ENCODE measurements around a stretch of chr22.

DNA sequence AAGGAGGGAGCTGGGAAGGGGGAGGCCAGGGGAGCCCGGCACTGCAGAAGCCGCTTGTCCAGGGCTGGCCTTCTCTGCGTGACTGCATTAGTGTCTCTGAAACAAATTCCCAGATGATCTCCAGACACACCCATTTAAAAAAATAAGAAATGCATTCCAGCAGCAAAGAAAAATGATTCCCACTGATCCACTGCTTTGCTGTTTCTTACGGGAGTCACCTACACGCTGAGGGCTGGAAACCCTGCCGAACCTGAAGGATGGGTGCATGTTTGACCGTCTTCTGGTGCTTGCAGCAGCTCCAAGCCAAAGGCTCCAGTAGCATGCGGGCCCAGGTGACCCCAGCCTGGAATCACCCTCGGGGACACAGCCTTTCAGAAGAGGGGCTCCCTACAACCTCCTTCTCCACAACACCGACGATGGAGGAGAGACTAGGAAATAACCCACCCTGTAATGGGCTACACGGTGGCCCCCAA is 86.1 kb downstream of the CELSR1 start:
- PRO-cap: no peak
- RAMPAGE, long total RNA: no peak

DNA sequence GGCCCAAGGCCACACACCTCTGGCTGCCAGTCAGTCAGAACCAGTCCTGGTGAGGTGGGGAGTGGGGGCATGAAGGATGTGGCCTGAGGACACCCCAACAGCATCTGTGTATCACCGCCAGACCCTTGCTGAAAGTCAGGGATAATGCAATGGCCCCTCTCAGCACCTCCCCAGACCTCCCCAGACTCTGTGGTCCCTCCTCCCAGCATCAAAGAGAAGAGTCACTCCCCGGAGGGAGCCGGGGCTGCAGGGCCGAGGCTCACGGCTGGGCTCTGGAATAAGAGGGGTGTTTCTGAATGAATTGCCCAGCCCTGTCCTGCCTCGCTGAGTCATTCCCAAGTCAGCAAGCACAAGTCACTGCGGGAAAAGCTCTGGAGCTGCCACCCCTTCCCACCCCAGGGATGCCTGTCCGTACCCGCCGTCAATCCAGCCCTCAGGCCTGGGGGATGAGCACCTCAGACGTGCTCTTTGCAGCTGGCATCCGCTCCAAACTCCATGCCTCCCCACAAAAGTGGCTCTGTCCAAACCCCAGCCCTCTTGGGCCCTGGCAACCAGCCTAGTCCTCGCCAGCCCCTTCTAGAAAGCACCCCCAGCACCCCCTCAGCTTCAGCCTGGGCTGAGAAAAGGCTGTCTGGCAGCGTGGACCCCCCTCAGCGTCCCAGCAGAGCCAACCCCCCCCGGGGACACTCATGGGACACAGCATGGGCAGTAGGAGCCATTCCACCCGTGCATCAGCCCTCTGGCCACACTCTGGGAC is 22.8 kb downstream of the CELSR1 start:
- PRO-cap: no peak
- RAMPAGE, long total RNA: no peak

DNA sequence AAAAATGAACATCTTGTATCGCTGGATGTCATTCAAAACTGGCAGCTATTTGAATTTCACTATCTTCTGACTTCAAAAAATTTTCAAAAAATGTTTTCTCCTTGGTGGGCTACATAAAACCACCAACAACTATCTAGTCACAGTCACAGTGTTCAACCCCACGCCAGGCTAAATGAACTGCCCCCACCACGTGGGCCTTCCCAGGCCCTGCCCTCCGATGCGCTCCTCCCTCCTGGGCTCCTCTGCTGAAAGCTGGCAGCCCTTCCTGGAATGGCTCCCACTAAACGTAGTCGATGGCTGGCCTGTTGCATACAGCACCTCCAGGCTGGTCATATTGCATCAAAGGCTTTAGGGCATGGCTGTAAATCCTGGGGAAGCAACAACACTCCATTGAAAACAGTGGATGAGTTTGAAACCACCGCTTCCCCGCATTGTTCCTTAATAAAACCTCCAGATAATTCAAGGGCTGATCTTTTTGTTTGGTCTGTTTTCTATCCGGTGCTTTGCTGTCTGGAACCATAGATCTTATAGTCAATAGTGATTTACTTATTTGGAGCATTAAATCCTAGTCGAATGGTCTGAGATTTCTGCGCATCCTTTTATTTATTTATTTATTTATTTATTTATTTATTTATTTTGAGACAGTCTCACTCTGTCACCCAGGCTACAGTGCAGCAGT is 6.7 kb downstream of the CELSR1 start:
- PRO-cap: no peak
- RAMPAGE, long total RNA: no peak

DNA sequence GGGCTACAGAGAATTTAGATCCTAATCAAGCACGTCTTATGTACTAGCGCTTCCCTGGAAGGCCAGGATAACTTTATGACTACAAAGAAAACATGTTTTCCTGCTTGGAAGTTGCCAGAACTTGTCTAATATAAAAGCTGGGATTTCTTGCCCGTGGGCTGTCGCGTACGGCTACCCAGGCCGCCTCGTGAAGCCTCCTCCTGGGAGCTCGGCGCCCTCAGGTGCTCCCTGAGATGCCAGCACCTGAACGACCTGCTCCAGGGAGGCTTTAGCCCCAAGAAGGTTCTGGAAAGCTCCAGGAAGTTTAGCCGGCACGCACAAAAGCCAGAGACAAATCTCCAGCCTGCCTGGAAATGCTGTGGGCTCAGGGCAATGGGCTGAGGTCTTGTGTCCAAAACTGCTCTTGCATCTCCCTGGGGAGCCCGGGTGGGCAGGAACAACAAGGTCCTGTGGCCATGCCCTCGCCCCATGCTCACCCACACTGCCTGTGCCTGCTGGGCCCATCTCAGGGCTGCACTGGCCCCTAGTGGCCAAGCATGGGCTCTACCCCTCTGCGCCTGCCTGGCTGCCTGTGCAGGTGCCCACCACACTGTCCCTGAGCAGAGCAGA is 4.6 kb upstream of the CELSR1 start:
- PRO-cap: no peak
- RAMPAGE, long total RNA: no peak

DNA sequence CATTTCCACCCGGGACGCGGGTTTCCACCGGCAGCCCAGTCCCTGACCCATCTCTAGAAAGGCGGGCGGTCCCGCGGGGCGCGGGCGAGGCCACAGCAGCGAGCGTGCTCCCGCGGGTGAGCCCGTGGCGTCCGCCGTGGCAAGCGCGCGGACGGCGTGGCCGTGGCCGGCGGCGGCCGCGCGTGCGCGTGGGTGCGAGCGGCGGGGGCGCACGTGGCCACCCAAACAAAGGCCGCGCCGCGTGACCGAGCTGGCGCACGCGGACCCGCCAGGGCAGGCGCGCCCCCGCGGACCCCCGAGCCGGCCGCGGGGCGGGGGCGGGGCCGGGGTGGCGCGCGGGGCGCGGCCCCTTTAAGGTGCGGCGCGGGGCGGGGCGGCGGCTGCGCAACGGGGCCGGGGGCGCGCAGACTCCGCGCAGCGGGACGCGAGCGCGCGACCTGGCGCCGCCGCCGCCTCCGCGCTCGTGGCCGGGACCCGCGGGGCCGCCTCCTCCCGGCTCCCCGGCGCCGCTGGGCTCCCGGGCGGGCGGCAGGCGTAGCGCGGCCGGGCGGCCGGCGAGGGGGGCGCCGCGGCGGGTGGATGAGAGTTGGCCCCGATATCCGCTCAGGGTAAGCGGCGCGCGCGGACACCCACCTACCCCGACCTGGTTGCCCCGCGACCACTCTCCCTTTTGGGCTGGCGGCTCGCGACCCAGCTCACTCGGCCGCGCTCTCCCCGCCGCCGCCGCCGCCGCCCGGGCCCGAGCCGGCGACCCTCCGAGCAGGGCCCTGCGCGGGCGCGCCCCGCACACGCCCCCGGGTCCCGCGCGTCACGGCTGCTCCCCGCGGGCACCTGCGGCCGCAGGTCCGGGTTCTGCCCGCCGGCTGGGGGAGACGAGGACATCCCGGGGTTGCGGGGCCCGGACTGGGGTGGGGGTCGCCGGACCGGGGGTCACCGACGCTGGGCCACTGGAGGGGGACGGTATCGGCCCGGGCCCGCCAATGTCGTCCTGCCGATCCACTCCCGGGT is 39.6 kb upstream of the CELSR1 start:
- PRO-cap: no peak
- RAMPAGE, long total RNA: no peak

- PRO-cap: no peak
- RAMPAGE, long total RNA: no peak
These were observed 32.7 kb upstream of the GRAMD4 start for GRCh38 chr22:46587188-46588241.

DNA sequence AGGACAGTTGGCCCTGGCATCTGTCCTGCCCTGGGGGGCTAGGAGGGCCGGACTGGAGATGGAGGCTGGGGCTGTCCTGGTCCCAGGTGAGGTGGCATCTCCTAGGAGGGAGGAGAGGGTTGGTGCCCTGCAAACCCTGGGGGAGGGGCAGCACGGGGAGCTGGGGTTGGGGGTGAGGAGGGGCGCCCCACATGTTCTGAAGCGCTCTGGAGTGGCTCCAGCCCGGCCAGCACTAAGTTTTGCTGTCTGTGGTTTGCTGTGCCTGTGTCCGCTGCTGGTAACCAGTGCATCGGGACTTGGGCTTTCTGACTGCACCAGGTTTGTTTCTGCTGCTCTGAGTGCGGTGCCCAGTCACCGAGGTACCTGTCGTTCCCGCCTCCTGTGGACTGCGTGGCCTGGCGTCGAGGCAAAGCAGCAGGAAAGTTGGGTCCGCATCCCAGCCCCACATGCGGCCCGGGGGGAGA is 25.5 kb upstream of the GRAMD4 start:
- PRO-cap: no peak
- RAMPAGE, long total RNA: no peak

DNA sequence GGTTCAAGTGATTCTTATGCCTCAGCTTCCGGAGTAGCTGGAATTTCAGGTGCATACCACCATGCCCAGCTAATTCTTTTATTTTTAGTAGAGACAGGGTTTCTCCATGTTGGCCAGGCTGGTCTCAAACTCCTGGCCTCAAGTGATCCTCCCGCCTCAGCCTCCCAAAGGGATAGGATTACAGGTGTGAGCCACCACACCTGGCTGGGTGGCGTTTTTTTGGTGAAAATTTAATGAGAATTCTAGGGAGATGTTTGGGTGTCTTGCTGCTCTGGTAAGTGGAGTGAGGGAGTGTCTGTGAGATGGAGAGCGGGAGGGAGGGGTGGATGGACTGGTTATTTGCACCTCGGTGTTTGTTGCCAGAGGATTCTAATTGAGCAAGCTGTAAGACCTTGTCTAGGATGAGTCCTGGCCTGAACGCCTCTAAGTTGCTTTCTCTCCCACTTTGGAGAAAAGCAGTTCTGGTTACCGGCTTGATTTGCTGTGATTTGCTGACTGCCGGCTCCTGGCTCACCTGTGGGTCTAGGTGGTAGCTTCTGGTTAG is 22.0 kb upstream of the GRAMD4 start:
- PRO-cap: no peak
- RAMPAGE, long total RNA: no peak

GRCh38 chr22:46652726-46653315 is 32.6 kb downstream of the GRAMD4 start:
- PRO-cap: no peak
- RAMPAGE, long total RNA: no peak

GRCh38 chr22:46665159-46665888 is 45.1 kb downstream of the GRAMD4 start:
- PRO-cap: no peak
- RAMPAGE, long total RNA: no peak

DNA sequence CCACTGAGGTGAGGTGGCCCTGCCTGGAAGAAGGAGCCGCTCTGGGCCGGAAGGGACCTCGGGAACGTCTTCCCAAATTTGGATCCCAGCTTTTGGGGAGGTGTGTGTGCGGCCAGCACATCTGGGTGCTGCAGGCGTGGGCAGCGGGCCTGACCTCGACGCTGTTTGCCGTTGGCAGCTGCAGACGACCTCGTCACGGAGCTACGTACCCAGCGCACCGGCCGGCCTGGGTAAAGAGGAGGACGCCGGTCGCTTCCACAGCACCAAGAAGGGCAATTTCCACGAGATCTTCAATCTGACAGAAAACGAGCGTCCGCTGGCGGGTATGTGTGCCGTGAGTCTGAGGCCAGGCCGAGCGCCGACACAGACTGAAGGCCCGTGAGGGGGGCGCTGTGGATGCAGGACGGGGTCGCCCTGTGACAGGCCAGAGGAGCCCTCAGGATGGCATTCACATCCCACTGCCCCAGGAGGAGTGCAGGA is 53.3 kb downstream of the GRAMD4 start:
- PRO-cap: no peak
- RAMPAGE, long total RNA: no peak

GRCh38 chr22:46682156-46682736 is 55.8 kb downstream of the CERK start:
- PRO-cap: no peak
- RAMPAGE, long total RNA: no peak

- PRO-cap: no peak
- RAMPAGE, long total RNA: no peak
These were observed 52.3 kb downstream of the CERK start for GRCh38 chr22:46685425-46686408.

- PRO-cap: no peak
- RAMPAGE, long total RNA: no peak
These were observed 3.7 kb downstream of the CERK start for GRCh38 chr22:46734353-46734836.

- PRO-cap: no peak
- RAMPAGE, long total RNA: no peak
These were observed 2.0 kb downstream of the CERK start for GRCh38 chr22:46735936-46736620.

DNA sequence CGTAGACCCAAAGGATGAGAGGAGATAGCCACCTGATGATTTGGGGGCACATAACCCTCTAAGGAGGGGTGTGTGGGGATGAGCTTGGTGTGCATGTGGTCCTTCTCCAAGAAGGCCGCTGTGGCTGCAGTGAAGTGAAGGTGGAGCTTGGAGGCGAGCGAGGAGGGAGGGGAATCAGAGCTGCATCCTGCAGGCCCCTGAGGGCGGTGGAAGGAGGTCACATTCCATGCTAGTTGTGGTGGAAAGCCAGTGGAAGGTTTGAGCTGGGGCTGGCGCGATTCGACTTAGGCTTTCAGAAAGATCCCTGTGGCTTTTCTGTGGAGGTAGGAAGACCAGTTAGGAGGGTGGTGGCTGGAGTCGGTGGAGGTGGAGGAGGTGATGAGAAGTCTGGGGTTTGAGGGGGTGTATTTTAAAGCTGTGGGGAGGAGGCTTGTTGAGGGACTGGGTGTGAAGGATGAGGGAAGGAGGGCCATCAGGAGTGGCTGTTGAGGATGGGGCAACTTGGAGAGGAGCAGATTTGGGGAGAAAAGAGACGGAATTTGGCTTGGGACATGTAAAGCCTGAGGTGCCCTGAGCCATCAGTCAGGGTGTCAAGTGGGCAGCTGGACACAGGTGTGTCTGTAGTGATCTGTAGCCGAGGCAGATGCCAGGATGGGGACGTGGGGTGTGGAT is 62.0 kb downstream of the TBC1D22A start:
- PRO-cap: no peak
- RAMPAGE, long total RNA: no peak

DNA sequence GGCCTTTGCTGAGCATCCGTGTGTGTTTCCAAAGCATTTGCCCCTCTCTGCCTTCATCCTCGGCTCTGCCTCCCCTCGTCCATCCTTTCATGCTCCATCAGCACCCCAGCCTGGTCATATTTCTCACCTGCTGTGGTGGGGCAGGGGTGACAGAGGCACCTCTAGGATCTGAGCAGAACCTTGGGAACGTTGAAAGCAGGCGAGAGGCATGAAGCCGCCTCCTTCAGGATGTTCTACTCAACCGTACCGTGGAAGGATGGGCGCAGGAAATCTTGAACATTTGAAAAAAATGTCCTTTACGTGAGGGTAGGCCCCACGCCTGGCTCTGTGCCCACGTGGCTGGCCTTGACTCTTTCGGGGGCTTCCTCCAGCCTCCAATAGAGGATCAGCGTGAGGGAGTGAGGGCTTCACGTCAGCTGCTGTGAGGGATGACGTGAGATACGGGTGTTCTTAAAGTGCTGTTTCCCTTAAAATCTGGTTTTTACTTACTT is 90.7 kb downstream of the TBC1D22A start:
- PRO-cap: no peak
- RAMPAGE, long total RNA: no peak

DNA sequence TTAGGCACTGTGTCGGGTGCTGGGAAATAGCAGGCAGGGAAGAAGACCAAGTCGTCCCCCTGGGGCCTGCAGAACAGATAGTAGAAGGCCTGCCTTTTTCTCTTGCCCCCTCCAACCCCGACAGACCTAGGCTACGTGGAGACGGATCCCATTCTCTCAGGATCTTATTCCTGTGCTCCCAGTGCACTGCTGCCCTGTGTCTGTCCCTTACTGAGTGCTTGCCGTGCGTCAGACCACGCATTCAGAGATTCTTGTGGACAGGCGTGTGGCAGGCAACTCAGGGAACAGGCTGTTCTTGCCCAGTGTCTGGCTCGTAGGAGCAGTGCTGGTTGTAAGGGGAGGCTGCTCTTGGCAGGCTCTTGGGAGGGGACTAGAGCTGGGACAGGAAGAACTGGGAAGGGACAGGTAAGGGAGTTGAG is 118.9 kb downstream of the TBC1D22A start:
- PRO-cap: no peak
- RAMPAGE, long total RNA: no peak

- PRO-cap: no peak
- RAMPAGE, long total RNA: no peak
These were observed 149.6 kb downstream of the TBC1D22A start for GRCh38 chr22:46912053-46912475.

- PRO-cap: no peak
- RAMPAGE, long total RNA: no peak
These were observed 154.7 kb downstream of the TBC1D22A start for GRCh38 chr22:46916892-46917872.

All from Karpas-422 (cell line).